ENCODE data around the genes DPF1, SPINT2, SAMD4B and PAF1.

- PRO-cap, result no peak
Measured at GRCh38 chr19:38223642-38224688, at the start of gene DPF1. Gene DPF1, minus strand, starts transcription at chr19:38224222.

DNA sequence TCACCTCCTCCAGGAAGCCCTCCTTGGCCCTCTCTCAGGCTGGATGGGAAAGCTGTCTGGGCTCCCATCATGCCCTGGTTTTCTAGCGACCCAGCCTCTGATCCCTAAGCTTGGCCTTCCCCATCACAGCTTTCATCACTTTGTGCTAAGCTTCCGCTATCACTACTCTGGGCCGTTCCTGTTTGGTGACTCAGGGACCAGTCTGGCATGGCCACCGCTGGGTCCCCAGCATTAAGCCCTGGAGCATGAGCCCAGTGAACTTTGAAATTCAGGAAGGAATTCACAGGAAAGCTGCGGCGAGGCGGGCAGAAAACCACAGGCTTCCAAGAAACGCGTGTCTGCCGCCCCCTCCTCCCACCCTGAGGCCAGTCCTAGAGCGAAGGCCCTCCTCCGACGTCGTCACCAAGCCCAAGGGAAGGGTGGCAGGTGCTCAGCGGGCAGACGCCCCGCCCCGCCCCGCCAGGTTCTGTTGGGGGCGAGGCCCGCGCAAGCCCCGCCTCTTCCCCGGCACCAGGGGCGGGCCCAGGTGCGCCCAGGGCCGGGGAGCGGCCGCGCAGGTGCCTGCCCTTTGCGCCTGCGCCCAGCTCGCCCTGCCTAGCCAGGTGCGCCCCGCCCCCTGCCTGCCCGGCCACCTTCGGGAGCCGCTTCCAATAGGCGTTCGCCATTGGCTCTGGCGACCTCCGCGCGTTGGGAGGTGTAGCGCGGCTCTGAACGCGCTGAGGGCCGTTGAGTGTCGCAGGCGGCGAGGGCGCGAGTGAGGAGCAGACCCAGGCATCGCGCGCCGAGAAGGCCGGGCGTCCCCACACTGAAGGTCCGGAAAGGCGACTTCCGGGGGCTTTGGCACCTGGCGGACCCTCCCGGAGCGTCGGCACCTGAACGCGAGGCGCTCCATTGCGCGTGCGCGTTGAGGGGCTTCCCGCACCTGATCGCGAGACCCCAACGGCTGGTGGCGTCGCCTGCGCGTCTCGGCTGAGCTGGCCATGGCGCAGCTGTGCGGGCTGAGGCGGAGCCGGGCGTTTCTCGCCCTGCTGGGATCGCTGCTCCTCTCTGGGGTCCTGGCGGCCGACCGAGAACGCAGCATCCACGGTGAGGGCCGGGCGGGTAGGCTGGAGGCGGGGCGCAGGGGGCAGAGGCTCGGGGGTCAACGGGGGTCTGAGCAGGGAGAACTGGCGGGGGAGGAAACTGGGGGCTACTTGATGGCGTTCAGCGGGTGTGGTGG, at the start of gene SPINT2:
TSS of gene SPINT2 (plus strand) at position 661 of the 1,219 bp plus-strand sequence.
- PRO-cap, result bidirectional peak, plus-strand start at position 631 of the sequence, minus-strand start at position 340 of the sequence; bidirectional peak, plus-strand start at position 664 of the sequence, minus-strand start at position 756 of the sequence; bidirectional peak, plus-strand start at position 981 of the sequence, minus-strand start at position 853 of the sequence

DNA sequence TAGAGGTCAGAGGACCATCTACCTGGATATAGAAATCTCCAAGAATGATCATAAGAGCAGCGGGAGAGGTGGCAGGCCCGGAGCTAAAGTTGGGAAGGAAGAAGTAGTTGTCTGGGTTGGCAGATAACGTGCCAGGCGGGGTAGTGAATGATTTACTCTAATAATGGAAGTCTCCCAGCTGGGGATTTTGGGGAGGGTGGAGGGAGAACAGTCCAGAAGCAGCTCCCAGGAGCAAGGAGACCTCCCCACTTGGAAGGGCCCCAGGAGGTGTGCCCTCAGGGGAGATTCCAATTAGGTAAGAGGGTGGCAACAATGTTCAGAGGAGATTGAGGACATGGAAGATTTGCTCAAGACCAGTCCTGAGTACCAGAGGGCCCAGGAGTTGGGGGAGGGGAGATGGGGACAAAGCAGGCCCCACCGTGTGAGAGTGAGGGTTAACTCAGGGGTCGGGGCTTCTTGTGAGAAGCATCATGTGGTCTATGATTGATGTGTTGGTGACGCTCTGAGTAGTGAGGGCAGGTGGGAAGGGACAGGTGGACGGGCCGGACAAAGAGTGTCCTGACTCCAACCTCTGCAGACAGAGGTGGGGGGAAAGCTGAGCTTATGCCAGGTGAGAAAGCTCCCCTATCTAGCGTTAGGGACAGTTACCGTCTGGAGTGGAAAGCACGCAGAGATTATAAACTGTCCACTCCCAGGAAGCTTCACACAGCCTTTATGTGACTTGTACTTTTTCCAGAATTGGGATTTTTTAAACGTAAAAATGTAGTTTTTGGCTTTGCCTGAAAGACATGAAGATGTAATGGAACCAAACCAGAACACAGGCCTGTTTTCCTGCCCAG, 3.5 kb downstream of the SPINT2 start:
- PRO-cap, result no peak

DNA sequence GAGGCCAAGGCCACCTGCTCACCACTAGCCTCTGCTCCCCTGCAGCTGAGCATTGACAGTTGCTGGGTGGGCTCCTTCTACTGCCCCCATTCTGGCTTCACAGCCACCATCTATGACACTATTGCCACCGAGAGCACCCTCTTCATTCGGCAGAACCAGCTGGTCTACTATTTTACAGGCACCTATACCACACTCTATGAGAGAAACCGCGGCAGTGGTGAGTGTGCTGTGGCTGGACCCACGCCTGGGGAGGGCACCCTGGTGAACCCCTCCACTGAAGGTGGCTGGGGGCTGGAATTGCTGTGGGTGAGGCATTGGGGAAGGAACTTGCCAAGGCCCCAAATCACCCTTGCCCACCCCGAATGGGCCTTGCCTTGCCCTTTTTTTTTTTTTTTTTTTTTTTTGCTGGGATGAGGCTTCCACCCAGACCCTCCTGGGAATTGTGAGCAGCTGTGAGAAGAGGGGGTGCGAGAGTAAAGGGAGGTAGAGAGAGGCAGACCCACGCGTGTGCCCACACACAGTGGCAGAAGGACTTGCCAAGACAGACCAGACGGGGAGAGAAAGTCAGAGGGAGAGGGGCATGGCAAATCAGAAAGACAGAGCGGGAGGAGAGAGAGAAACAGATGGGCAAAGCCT, 16.7 kb downstream of the CATSPERG start:
- PRO-cap, result no peak

DNA sequence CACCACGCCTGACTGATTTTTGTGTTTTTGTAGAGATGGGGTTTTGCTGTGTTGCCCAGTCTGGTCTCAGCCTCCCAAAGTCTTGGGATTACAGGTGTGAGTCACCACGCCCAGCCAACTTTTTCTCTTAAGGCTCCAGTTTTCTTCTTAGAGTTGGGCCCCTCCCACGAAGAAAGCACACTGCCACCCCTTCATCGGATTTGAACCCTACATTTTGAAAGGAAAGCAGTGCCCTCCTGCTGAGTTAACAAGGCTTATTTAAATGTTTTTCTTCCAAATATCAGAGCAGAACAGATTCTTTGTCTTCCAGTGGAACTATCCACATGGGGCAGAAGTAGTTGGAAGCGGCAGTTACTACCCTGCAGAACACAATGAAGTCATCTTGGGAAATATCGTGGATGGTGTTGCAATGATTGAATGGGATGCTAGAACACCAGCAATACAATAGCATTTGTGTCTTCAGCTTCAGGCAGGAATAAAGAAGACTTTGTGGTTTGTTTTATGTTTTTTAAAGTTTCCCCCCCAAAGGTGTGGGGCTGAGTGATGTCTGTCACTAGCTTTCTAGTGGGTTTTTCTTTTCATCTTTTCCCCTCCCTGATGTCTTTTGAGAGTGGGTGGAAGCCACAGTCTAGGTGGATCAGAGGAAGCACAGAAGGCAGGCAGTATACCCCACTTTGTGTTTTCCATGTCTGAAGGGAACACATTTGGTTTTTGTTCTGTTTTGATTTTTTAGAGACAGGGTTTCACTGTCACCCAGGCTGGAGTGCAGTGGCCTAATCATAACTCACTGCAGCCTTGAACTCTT, 9.0 kb downstream of the ACTN4 start:
- PRO-cap, result no peak

GRCh38 chr19:38660701-38661637, 13.5 kb downstream of the ACTN4 start:
- PRO-cap, result no peak

GRCh38 chr19:38666645-38667046, 19.2 kb downstream of the ACTN4 start:
- PRO-cap, result no peak

- PRO-cap, result no peak
Measured at GRCh38 chr19:38680961-38681427, 33.5 kb downstream of the ACTN4 start.

- PRO-cap, result no peak
Measured at GRCh38 chr19:38733607-38734696, 10.3 kb downstream of the CAPN12 start.

- PRO-cap, result no peak
Measured at GRCh38 chr19:38825820-38826302, 5.7 kb downstream of the ECH1 start.

DNA sequence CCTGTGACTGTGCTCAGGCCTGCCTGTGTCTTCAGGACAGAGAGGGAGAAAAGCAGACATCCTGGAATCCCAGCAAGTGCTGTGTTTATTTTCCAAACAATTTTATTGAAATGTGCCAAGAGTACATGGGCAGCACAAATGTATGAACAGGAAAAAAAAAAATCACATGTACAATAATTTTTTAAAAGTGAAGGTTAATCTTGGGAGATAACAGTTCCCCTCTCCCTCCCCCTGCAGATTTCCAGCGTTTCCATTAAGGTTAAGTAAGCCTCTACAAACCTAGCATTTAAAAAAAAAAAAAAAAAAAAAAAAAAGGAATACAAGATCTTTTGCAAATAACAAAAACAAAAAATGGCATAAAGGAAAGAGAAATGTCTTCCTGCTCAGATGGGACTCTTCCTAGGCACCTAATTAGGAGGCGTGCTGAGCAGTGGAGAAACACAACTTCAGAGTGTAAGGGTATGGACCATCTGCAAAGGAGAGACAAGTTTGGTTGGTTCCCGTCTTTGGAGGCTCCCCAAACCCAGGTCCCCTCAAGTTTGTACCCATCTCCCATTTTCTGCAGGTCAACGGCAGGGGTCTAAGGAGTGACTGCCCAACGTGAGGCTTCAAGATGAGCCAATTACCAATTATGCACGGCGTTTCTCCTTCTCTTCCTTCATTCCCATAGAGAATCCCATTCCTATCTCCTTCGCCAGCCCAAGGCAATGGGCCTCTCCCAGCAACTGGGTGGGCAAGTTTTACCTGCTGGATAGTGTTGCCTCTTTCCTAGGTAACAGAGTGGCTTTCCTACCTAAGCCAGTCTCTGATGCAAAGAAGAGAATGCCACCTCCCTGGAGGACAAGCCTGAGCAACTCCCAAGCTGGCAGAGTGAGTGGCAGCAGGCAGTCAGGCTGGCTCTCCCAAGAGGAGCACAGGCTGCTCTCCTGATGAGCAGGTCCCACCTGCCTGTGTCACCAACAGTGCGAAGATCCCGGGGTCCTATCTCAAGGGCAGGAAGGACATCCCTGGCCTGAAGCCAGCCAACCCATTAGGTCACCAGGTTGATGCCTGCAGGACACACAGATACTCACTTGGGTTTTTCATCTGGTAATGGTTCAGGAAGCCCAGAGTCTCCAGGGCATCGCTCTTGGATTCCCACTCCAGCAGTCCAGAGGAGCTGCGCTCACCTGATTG, 5.1 kb upstream of the ECH1 start:
- PRO-cap, result no peak

- PRO-cap, result no peak
Measured at GRCh38 chr19:38941366-38942482, 11.0 kb downstream of the MRPS12 start.

DNA sequence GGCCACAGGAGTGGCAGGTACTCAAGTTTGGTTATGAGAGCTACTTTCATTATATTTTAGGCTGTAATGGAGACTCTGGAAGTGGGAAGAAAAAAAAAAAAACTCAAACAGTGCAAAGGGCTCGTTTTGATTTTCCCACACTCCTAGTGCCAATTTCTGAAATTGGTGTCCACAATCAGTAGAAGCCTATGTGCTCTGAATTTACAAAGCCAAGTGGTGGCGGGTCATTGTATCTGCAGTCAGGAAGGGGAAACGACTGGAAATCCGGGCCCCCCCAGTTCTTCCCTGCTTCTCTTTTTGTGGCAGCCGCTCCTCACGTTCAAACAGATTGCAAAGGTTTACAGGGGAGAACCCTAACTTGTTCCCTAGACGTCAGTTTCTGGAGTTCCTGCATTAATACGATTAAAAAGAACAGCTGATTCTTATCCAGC, 923 bp upstream of the ACP7 start:
- PRO-cap, result no peak

DNA sequence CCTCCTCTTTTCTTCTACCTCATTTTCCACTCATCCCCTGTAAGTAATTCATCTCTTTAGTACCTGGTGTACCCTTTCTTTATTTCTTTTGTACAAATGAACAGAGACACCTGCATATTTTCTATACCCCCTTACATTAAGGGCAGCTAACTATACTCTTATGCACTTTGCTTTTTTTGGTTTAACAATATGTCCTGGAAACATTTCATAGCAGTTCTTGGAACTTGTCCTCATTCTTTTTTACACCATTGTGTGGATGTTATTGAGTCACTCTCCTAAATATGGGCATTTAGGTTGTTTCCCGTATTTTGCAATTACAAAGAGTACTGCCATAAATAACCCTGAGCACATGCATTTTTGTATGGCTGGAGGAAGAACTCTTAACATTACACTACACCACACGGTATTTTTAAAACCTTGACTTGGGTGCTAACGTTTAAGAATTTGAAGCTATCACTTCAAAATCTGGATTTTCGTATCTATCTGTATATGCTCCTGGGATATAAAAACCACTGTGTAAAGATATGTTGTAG, 9.6 kb downstream of the ACP7 start:
- PRO-cap, result no peak

DNA sequence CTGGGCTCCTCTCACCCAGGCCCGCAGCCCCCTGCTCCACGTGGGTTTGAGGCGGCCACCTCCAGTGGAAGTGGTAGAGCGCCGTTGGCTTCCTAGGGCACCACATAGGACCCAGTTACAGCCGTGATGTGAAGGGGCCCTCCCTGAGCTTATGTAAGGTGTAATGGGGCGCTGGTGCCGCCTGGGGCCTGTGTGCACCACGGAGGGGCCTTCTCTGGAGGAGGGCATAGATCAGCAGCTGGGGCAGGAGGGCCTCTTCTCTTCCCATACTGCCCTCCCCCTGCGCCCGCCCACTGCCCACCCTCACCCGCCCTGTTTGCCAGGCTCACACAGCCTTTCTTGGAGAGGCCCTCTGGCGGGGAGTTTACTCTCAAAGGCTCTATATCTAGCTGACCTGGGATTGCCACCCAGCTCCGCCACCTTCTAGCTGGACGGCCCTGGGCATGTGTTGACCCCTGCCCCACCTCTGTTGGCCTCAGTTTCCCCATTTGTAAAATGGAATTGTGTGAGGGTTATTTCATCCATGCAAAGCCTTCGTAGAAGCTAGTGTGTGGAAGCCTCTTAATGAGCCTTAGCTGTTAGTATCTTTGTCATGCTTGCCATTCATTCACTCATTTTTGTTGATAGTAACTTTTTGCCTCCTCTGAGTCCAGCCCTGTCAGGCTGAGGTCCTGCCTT, 20.1 kb downstream of the PAK4 start:
- PRO-cap, result no peak

GRCh38 chr19:39308265-39309112, 12.2 kb downstream of the LRFN1 start:
- PRO-cap, result no peak

GRCh38 chr19:39342199-39342878, at the start of gene SAMD4B:
Gene SAMD4B, plus strand, starts transcription at chr19:39342421.
- PRO-cap, result unidirectional peak, plus-strand start at chr19:39342497

GRCh38 chr19:39369521-39370141, 21.3 kb downstream of the PAF1 start:
- PRO-cap, result no peak

- PRO-cap, result no peak
Measured at GRCh38 chr19:39390053-39390418, 870 bp downstream of the PAF1 start.

GRCh38 chr19:39390419-39391279, at the start of gene PAF1:
Gene PAF1, minus strand, starts transcription at chr19:39391106.
- PRO-cap, result bidirectional peak, plus-strand start at chr19:39391378, minus-strand start at chr19:39391106

All from endodermal cell (in vitro differentiated cells).